ENCODE results near the genes F3 and TLCD4.

DNA sequence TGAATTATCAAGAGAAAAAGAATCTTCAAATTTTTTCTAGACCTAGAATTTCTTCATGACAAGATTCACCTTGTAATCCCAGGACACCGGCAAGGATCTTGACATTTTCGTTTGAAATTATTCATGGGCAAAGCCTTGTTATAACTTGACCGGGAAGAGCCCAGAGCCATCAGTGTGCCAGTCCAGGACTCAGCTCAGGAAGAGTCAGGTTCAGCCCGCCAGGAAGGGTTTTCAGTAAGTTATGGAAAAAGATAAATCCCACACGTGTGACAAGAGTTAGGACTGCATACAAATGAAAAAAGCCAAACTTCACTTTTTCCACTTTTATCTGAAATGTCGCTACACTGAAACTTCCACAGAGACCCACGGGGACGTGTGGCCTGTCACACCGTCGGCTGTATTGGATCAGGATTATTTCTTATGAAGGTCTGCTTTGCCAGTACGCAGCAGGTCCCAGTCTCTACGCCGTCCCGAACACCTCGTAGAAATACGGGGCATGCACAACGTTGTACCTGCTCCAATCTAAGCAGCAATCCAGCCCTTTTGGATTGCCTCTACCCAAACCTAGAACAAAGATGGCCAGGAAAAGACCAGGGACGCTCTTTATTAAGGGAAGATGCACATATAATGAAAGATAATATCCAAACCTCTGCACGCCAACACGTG is 923 bp downstream of the F3 start:
- RRBS, result no CpG with 5 or more reads among the region's 20 CpGs

DNA sequence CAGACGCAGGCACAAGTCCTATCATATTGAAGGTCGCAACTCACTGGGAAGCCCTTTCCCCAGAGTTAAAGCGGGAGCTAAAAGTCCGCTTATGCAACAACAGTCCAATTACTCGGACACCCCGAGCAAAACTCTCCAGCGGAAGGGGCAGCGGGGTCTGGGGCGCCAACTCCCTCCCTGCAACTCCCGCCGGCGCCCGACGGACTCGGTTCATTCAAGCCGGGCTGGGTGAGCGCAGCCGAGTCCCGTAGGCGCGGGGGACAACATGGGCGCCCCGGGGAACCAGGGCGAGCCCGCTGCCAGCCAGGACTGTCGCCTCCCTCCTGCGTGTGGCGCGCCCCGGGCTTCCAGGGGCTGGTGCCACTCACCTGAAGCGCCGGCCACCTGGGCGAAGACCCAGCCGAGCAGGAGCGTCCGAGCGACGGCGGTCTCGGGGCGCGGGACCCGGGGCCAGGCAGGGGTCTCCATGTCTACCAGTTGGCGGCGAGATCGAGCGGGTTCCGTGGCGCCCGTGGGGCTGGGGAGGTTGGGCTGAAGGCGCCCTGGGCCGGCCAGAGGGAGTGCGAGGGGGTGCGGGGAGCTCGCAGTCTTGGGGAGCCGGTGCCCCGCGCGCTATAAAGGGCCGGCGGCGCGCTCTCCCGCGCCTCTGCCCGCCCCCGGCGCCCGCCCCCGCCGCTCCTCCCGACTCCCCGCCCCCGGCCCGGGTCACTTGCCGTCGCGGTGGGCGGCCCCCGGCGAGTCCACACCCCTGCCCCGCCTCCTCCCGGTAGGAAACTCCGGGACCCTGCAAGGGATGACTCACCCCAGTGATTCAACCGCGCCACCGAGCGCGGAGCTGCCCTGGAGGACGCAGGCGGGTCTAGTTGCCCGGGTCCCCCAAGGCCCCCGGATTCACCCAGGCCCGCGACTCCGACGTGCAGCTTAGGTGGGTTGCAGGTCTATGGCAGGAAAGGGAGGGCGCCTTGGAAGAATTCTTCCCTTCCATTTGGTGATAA is at the start of gene F3:
F3 (minus strand) TSS at position 591 of the 995 bp plus-strand sequence.
- RRBS, result 5% methylated on average over 36 of the region's 98 CpGs

GRCh38 chr1:94599092-94599482 is 57.5 kb upstream of the F3 start:
- RRBS, result no CpG with 5 or more reads among the region's 7 CpGs

DNA sequence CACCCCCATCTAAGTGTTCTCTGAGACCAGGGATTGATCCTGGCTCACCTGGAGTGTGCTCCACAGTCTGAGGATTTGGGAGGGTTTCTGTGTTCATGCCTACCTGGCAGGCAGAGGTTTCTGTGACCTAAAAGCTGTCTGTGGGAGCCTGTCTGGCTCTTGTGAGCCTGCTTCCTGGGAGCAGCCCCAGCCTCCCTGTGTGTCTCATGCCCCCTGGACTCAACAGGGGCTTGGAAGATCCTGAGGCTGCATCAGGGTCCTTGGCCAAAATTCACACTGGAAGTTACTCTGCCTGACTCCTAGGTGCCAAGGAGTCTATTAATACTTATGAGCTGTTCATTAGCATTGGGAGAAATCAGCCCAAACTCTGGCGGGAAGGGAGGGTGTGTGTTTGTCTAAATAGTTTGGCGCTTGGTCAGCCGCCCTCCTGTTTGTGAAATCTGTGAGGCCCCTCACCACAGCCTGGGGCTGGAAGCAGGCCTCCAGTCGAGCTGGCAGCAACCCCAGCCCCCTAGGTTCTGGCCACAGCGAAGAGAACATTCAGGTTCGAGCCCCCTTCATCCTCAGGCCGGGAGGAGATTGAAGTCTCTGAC is 82.0 kb upstream of the F3 start:
- RRBS, result no CpG with 5 or more reads among the region's 7 CpGs

GRCh38 chr1:94657700-94658273 is 116.2 kb upstream of the F3 start:
- RRBS, result no CpG with 5 or more reads among the region's 5 CpGs

GRCh38 chr1:94676784-94677080 is 135.2 kb upstream of the F3 start:
- RRBS, result no CpG with 5 or more reads among the region's 4 CpGs

- RRBS, result no CpG with 5 or more reads among the region's 3 CpGs
Observed at GRCh38 chr1:94702194-94702645, 117.9 kb upstream of the SLC44A3 start.

DNA sequence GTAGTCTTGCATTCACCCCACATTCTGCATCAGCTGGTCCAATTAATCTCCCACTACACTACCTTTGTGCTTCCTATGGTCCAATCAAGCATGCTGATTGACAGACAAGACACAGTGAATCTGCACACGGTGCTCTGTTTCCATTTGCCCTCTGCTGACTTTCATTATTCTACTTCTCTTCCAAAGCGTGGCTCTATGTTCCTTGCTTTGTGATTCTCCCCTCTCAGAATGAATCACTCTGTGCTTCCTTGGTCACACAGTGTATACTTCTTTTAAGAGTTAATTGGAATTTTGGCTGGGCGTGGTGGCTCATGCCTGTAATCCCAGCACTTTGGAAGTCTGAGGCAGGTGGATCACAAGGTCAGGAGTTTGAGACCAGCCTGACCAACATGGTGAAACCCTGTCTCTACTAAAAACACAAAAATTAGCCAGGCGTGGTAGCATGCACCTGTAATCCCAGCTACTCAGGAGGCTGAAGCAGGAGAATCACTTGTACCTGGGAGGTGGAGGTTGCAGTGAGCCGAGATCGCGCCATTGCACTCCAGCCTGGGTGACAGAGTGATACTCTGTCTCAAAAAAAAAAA is 65.1 kb upstream of the SLC44A3 start:
- RRBS, result no CpG with 5 or more reads among the region's 7 CpGs

- RRBS, result no CpG with 5 or more reads among the region's 5 CpGs
Observed at GRCh38 chr1:94883608-94884048, 43.3 kb downstream of the CNN3 start.

DNA sequence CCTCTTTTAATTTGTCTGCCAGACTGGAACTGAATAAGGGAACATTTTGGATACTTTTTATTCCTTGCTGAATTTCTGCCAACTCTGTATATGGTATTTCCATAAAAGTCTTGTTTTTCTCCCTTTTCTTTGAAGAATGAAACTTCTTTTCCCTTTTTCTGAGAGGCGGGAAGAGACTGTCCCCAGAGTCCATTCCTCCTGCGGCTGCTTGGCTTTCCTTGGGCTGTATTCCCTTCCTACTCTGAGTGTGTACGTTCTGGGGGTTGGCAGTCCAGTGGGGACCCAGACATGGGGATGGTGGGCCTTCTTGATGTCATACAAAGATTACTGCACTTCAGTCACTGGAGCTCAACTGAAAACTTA is 46.6 kb upstream of the CNN3 start:
- RRBS, result no CpG with 5 or more reads among the region's 3 CpGs

DNA sequence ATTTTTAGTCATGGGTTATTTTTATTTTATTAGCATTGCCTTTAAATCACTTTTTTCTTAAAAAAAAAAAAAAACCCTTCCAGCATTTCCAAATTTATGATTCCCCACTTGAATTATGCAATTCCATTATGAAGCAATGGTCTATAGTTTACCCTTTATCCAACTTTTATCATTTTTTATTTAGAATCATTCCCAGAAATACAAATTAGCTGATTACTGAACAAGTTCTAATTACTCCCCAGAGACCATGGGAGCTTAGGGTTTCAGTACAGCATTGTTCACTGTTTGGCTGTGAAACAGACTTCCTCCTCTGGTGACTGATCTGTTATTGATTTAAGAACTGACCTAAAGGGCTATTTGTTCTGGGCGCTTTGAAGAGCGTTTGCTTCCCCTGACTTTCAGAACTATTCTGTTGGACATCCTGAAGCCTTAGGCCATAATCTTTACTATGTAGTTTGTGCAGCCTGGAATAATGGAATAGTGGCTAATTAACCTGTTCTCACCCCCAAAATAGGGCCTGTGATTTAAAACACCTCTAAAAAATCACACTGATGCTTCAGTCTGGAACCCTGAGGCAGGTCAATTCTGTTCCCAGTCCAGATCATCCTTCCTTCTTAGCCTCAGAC is 58.8 kb downstream of the ALG14 start:
- RRBS, result no CpG with 5 or more reads among the region's 2 CpGs

DNA sequence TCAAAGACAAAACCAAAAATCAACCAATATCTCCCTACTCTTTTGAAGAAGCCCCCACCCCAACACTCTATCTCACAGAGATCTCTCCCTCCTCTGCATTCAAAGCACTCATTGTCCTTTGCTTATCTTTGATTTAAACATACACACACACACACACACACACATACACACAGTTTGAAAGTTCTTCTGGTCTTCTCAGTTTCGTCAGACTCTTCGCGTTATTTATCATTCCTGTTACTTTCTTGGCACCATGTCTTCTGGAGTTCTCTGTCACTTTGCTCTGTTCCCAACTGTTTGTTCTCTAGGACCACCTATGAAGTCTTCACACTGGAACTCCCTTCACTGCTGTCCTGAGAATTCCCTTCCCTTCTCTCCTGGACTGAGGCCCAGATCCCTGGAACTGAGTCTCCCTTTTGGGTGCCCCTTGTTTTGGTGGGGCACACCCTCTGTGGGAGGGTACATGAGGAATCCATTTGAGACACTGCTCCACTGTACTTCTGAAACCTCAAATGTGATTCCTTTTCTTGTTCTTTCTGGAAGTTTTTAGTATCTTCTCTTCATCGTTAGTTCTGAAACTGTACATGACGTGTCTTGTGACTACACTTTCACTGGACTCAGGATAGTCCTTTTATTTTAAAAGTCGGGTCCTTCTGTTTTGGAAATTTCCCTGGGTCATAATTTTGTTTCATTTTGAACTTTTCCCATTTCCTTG is 30.4 kb downstream of the ALG14 start:
- RRBS, result no CpG with 5 or more reads among the region's 6 CpGs

GRCh38 chr1:95043201-95043701 is 29.5 kb downstream of the ALG14 start:
- RRBS, result no CpG with 5 or more reads among the region's 7 CpGs

DNA sequence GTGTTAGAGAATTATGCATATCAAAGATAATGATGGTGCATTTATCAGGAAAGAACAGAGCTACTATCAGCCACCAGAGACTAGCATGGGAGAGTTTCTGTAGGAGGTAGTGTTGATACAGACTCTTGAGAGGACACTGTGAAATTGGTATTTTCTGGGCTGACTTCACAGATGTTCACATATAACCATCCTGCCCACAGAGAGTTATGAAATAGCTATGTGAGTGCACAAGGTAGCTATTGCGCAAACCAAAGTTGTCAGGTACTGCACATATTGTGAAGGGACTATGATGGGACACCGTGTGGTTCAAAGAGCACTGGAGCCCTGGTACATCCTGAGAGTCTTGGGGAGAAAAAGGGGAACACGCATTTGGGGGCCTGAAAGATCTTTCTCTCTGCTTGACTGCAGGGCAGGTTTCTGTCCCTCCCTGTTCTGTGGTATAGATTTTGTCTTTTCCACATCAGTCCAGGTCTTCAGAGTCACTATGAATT is 1.4 kb upstream of the TLCD4 start:
- RRBS, result no CpG with 5 or more reads among the region's 3 CpGs

GRCh38 chr1:95117066-95118073 is at the start of gene TLCD4:
TLCD4 (plus strand) TSS chr1:95117355.
- RRBS, result 2% methylated on average over 43 of the region's 116 CpGs

DNA sequence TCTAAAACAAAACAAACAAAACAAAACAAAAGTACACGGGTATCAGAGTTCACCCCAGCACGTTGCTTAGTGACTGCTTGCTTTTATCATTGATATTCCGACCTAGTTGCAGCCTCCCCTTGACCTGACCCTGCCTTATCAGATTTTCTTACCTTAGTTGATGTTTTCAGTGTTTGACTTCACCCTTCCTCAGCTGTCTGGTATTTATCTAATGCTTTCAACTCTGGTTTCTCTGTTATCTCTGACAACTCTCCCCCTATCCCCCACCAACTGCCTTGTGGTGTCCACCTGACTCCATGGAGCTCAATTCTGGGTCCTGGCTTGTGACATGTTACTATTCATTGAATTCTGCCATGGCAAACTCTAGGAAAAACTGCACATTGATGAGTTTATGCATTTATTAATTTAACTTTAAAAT is 5.2 kb downstream of the TLCD4 start:
- RRBS, result no CpG with 5 or more reads among the region's 3 CpGs

- RRBS, result no CpG with 5 or more reads among the region's 18 CpGs
Observed at GRCh38 chr1:95233196-95233765, 729 bp upstream of the RWDD3 start.

GRCh38 chr1:95742380-95743666 is 508.8 kb downstream of the RWDD3 start:
- RRBS, result 90% methylated on average over 1 of the region's 10 CpGs

GRCh38 chr1:97094076-97094673 is 372.6 kb downstream of the PTBP2 start:
- RRBS, result no CpG with 5 or more reads among the region's 3 CpGs

Data from GM12891 (cell line).